Mesenchymal stem cell of adipose (primary cell): Measurements from ENCODE around the gene CAPZA3.

DNA sequence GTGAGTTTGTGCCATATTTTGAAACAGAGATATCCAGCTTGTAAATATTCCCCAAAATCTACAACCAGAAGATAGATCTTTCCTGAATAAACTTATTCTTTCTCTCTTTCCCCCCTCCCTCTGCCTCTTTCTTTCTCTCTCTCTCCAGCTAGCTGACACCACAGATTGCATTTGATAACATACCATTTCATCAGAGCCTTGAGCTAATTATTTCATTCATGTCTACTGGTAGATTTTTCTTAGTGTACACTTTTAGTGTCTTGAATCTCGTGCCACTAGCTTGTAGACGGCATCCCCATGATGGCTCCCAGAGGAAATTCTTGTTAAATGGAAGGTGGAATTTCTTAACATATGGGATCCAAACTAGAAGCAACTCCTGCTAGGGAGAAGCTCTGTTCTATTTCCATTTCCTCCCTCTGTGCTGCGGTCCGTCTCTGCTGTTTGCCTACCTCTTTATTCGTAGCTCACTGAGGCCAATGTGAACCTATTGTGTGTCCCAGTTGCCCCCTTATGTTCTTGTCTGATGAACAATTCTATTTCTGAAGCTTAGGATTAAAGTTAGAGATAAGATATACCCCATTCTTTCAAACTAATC lies 491 bp downstream of the PIK3C2G start:
- CAGE, long polyA plus RNA = no peak

- CAGE, long polyA plus RNA = no peak
These were observed at the start of gene CAPZA3 for GRCh38 chr12:18737853-18738418. TSS of gene CAPZA3 (plus strand) at chr12:18738119.

DNA sequence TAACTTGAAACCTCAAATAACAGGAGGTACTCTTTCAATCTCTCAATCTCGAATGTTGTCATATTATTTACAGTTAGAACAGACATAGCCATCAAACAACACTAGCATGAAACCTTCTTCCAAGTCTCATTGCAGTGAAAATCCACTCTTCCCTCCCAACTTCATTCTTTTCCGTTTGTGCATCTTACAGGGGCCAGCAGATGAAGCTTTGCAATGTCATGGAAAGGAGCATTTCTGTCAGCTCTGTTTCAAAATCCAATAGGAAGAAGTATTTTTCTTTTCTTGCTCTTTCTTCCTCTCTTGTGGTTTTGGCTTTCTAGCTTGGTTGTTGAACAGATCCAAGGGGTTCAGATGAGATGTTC lies 416.5 kb downstream of the AEBP2 start:
- CAGE, long polyA plus RNA = no peak

GRCh38 chr12:19945805-19946214 lies 422.5 kb upstream of the PDE3A start:
- CAGE, long polyA plus RNA = no peak

- CAGE, long polyA plus RNA = no peak
These were observed 1.5 kb downstream of the PDE3A start for GRCh38 chr12:20369417-20370635.

GRCh38 chr12:20379287-20379719 lies 11.0 kb downstream of the PDE3A start:
- CAGE, long polyA plus RNA = no peak

DNA sequence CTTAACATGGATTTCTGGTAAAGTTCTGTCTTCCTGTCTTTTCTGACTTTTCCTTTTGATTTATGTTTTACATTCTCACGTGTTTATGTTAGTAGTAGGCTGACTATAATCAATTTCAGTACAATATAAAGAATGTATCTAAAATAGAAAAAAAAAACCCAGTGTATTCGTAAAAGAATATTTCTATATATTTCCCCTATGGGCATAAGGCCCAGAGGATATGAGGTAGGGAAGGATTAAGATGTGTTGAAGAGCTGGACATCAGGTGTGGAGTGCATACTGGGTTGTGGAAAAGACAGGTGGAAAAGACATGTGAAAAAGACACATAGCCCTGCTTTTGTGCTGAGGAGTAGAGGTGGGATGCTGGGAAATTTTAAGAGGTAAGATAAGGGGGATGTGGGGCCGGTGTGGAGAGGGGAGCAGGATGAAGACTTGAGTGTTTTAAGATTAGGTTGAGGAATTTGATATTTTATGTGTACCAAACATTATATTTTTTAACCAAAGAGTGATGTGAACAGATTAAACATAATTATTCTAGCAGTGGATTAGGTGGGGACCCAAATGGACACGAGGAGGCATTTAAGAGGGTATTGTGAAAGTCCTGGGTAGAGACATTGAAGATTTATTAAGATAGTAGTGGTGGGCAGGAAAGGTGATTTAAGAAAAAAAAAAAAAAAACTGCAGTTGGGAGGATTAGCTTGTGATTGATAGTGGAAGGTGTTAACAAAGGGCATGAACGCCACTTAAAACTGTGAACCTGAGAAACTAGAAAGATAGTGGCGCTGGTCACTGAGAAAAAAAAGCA lies 21.7 kb downstream of the PDE3A start:
- CAGE, long polyA plus RNA = no peak

DNA sequence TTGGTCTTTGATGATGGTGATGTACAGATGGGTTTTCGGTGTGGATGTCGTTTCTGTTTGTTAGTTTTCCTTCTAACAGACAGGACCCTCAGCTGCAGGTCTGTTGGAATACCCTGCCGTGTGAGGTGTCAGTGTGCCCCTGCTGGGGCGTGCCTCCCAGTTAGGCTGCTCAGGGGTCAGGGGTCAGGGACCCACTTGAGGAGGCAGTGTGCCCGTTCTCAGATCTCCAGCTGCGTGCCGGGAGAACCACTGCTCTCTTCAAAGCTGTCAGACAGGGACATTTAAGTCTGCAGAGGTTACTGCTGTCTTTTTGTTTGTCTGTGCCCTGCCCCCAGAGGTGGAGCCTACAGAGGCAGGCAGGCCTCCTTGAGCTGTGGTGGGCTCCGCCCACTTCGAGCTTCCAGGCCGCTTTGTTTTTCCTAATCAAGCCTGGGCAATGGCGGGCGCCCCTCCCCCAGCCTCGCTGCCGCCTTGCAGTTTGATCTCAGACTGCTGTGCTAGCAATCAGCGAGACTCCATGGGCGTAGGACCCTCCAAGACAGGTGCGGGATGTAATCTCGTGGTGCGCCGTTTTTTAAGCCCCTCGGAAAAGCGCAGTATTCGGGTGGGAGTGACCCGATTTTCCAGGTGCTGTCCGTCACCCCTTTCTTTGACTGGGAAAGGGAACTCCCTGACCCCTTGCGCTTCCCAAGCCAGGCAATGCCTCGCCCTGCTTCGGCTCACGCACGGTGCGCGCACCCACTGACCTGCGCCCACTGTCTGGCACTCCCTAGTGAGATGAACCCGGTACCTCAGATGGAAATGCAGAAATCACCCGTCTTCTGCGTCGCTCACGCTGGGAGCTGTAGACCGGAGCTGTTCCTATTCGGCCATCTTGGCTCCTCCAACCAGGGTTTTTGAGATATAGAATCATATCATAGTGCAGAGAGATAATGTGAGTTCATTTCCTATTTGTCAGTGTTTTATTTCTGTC lies 83.5 kb downstream of the SLCO1B1 start:
- CAGE, long polyA plus RNA = no peak

- CAGE, long polyA plus RNA = no peak
These were observed 18.7 kb upstream of the SLCO1A2 start for GRCh38 chr12:21353327-21353913.

- CAGE, long polyA plus RNA = no peak
These were observed 18.3 kb upstream of the PYROXD1 start for GRCh38 chr12:21418932-21419784.

GRCh38 chr12:21615405-21615621 lies 10.7 kb upstream of the GYS2 start:
- CAGE, long polyA plus RNA = no peak

DNA sequence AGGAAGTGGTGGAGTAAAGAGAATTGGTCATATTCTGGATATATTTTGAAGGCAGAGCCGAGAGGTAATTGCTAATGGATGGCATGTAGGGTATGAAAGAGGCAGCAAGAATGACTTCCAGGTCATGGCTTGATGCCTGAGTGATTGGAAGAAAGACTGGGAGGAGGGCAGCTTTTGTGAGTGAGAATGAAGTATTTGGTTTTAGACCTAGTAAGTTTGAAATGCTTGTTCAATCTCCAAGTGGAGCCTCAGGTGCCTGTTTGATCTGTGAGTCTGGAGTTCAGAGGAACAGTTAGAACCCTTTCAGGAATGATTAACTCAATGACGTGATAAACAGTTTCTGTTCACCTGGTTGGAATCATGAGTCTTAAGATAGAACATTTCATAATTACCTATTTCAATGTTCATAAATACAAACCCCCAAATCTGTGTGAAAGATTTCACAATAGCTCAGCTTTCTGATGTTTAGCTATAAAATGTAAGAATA lies 10.4 kb downstream of the KCNJ8 start:
- CAGE, long polyA plus RNA = no peak

DNA sequence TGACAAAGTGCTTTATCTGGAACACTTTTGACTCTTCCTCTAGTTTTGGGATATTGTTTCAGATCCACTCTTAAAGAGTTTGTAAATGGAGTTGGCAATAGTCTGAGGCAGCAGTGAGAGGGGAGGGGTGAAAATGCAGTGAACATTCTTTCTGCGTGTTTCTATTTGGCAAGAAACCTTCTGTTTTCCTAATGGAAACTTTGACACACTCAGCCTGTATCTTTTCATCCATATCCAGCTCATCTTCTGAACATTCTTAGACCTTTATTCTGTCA lies 57.3 kb upstream of the KCNJ8 start:
- CAGE, long polyA plus RNA = no peak

- CAGE, long polyA plus RNA = no peak
These were observed 47.3 kb downstream of the ABCC9 start for GRCh38 chr12:21893943-21894262.

DNA sequence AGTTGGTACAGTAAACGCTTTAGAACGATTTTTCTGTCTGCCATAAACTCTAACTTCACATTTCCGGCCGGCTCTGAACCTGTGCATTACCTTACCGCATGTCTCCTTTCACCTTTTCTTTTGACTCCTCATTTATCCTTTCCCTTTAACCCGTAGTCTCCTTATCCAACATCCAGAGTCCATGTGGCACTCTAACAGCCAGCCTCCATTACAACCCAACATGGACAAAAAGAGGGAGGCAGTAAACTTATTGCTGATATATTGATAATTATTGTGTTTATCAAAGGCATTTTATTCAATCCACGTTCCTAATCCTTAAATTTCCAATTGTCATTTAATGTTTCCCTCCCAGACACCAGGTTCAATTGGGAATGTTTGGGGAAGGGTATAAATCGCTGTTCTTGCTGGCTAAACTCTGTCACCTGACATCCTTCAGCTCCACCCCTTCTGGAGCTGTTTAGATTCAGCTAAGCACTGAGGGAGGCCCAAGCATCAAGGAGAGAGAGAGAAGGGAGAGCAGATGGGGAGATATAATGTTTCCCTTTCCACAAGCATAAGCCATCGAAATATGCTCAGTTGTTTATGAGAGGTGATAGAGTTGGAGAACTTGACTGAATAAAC lies 2.0 kb downstream of the ABCC9 start:
- CAGE, long polyA plus RNA = no peak

DNA sequence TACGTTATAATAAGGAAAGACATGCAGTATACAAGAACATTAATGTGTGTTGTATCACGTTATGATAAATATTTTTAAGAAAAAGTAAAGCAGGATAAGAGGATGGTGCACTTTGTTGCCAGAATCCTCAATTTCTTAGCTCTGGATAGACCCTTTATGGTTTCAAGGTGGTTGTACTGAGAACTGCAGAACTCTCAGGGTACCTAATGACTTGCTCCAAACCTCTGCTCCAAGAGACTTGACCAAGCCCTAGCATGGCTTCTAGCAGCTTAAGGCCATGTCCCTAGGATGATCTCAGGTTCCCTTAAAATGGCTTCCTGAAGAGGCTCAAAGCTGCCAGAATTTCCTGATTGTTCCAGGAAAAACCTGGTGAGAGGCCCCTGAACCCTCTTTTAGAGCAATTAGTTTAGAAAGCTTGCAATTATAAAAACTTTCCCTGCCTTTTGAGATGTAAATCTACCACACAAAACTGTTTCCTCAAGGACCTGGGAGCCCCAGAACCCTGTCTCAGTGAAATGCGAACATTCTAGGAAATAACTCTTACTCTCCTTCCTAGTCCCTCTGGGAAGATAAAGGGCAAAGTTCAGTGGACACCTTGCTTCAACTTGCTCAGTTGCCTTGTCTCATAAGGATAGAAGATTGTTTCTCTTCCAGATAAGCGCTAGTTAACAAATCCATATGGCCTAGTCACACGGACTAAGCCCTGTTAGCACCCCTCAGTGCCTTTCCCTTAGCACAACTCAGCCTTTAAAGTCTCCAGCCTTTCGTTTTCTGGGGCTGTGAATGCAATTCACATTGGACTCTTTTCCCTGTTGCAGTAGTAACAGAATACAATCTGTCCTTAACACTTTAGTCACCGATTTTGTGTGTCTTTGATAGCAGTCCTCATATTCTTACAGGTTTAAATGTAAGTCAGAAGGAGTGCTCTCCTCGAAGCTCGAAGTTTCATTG lies 2.5 kb downstream of the CMAS start:
- CAGE, long polyA plus RNA = no peak

- CAGE, long polyA plus RNA = no peak
These were observed 1.4 kb downstream of the ST8SIA1 start for GRCh38 chr12:22332873-22333733.

DNA sequence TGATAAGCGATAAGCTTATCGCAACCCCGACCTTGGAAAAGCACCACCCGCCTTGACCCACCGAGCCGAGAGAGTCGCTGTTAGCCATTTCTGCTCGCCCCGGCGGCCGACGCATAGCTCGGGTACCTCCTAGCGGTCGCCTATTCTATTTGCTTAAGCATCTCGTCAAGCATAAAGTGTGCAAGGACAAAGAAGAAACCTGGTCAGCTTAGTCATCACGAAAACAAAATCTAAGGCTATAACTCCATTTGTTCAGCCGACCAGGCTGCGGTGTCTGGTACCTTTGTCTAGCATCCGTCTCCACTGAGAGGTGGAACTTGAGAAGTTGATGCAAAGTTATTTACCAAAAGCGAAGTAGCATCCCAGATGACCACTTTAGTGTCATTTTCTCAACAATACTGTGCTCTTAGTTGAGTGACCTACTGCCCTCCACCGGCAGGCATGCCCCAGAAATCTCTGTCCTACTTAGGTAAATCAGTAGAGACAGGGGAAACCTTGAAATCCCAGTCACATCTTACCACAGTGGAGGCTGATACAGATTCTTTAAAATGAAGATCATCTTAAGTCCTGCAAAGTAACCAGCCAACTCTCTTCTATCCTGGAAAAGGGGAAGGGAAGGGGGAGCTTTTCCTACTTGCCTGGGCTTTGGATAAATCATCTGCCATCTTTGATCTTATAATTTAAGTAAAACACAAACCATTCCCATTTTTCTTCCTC lies 1.2 kb upstream of the ST8SIA1 start:
- CAGE, long polyA plus RNA = no peak

- CAGE, long polyA plus RNA = no peak
These were observed 12.5 kb downstream of the ETNK1 start for GRCh38 chr12:22637225-22638189.

GRCh38 chr12:22760418-22760614 lies 135.3 kb downstream of the ETNK1 start:
- CAGE, long polyA plus RNA = no peak